Monocyte (primary cell): ENCODE data around the gene BMPR1B.

- PRO-cap, 2 experiments = no peak in any of the 2 experiments
Observed at GRCh38 chr4:89641035-89641632, 195.8 kb downstream of the SNCA start.

DNA sequence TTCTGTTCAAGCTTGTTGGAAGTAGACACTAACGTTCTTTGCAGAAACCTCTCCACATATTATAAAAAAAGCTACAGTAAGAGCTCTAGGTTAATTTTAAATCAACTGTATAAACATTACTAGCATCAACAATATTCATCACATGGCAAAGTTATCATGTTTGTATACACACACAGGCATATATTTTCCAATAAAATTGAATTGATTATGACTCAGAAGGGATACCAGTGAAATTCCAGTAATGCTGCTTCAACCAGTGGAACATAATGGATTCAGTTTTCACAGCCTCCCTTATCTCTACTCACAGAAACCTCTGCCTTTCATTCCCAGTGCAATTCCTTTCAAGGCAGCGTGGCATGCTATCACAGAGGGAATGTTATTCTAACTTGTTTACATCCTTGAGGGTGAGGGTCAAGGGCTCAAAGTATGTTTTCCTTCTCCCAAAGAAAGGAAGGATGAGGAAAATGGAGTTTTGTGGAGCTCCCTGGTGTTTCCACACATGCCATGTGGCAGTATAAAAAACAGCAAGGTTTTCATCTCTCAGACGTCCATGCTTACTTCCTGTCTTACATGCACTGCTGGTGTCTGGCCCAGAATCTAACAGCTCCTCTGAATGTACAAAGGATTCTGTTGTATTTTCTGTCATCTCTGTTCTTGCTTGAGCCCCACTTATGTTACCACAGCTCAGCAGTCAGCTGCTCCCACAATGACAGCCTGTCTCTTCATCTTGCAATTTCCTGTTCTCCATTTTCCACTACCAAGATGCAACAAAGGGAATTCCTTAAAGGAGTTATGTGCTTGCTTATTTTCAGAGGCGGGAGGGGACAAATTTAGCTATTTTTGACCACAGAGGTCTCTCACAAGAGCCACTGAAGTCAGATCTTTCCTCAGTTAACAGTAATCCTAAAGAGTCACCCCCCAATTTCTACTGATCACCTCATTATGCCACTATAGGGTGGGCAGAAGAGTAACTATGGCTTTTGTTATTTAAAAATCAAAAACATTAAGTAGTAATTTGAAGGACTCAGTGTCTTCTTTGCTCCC lies 128.0 kb downstream of the SNCA start:
- PRO-cap, 2 experiments = no peak in any of the 2 experiments

DNA sequence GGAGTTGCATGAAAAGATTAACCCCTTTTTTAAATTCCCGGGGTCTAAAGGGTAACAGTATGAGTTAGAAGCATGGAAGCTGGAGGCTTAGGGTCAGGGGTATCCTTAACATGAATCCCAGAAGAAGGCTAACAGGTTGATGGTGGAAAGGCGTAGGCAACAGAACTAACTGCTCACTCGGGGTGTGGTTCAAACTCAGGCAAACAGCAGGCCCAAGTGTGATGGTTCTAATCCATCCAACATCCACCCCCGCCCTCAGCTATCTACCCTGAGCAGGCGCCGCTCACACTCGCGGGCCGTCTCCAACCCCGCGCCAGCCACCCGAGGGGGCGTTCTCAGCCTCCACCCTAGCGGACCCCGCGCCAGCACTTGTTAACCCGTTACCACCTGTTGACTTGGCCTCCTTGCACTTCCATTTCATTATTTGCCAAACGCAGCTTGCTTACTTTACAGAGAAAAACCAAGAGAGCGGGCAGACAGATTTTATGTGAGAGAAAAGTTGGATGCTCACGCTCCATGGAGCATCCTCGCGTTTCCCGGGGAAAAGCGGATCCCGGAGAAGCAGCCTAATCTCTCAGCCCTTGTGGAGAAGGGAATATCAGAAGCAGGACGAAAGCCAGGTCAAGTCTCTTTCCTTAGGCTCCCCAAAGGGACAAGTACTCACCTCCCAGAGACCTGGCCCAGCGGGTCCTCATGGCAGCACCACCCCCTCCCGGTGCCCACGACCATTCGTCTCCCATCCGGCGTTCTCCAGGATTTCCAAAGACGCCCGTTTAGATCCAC lies 820 bp downstream of the SNCA start:
- PRO-cap, 2 experiments = no peak in any of the 2 experiments

- PRO-cap, 2 experiments = no peak in any of the 2 experiments
Observed at GRCh38 chr4:90129135-90129544, 1.9 kb downstream of the CCSER1 start.

- PRO-cap, 2 experiments = no peak in any of the 2 experiments
Observed at GRCh38 chr4:94227557-94228123, 20.0 kb downstream of the SMARCAD1 start.

GRCh38 chr4:94463333-94463994 lies 11.7 kb downstream of the PDLIM5 start:
- PRO-cap, 2 experiments = no peak in any of the 2 experiments

DNA sequence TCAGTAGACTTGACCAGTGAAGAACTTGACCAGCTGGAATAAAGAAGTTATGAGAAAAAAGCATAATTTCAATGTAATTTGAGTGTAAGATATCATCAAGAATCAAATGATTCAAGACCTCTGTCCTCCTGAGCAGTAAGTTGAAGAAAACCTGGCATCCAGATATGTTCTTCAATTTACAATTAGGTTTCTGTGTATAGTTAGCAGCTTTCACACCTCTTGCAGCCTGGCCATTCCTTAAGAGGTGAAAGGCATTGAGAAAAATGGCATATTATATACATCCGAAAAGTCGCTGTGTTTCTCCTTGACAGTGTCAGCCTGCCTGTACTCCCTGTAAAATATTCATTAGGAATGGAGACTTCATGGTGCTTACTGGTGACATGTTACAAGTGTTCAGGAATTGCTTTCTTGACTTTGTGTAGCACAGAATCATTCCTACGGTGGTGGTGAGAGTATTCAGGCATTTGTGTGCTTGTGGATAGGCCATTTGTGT lies 35.6 kb downstream of the PDLIM5 start:
- PRO-cap, 2 experiments = no peak in any of the 2 experiments

GRCh38 chr4:94548340-94549025 lies 96.7 kb downstream of the PDLIM5 start:
- PRO-cap, 2 experiments = no peak in any of the 2 experiments

- PRO-cap, 2 experiments = no peak in any of the 2 experiments
Observed at GRCh38 chr4:94558116-94558979, 106.6 kb downstream of the PDLIM5 start.

GRCh38 chr4:94757525-94758303 lies at the start of gene BMPR1B:
Gene BMPR1B, plus strand, starts transcription at chr4:94757955.
- PRO-cap, 2 experiments = no peak in any of the 2 experiments

DNA sequence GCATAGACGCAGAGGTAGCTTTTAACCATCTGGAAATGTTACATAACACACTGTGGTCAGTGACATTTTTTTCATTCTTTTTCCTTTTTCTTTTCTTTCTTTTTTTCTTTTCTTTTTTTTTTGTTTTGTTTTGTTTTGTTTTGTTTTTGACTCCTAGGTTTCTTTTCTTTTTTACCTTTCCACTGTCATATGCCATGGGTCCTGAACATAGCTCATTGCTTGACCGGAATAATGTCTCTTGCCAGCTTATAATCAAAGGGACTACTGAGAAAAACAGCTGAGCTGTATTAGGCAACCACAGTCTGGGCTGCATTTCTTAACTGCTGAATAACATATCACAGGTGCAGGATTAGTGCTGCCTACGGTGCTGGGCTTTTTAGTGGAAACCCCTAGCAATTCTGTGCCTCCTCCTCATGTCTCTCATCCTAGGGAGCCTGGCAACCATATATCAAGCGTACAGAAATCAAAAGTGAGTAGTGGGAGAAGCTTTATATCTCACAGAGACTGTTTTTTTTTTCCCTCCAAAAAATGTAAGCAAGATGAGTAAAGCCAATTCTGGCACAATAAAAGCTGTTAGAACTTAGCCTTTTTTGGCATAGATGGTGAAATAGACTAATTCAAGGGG lies 333.5 kb downstream of the BMPR1B start:
- PRO-cap, 2 experiments = no peak in any of the 2 experiments

DNA sequence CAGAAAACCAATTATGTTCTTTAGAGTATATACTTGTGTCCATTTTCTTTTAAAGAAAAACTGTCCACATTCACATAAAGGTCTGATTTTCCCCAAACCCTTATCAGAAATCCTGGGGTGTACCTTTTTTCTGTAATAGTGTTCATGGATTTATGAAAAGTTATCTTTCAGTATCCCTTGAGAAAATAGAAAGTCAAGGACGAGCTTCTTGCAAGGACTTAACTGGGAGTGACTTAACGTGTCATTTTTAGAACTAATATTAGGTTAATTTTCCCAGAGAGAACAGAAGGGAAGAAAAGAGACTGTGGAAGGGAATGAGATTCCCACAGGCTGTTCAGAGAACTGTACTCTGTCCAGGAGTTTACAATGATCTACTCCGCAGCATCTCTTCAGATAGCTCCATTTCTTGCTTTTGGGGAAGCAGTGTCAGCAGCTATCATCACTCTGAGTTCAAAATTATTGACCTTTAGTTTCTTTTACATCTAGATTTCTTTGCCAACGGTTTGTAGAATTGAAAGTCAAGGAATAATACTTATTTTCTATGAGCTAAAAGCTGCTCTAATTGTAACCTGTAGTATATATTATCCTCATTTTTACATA lies 5.1 kb downstream of the UNC5C start:
- PRO-cap, 2 experiments = no peak in any of the 2 experiments

DNA sequence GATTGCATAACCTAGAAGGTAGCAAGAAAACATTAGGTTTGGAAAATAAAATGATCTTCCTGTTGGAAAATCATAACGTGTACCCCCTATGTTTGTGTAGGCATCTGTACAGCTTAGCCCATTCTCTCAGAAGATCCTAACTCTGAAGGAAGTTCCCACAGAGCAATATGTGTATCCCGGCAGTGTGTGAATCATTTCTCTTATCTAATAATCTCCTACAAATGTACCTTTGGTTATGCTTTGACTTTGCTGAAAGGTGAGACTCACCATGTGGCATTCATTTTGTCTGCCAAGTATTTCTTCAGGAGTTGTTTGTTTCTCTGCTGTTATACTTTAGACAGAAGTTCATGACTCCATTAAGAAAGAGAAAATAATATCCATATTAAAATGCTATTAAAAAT lies 646.7 kb downstream of the STPG2 start:
- PRO-cap, 2 experiments = no peak in any of the 2 experiments

GRCh38 chr4:97866765-97867206 lies 276.5 kb downstream of the STPG2 start:
- PRO-cap, 2 experiments = no peak in any of the 2 experiments

DNA sequence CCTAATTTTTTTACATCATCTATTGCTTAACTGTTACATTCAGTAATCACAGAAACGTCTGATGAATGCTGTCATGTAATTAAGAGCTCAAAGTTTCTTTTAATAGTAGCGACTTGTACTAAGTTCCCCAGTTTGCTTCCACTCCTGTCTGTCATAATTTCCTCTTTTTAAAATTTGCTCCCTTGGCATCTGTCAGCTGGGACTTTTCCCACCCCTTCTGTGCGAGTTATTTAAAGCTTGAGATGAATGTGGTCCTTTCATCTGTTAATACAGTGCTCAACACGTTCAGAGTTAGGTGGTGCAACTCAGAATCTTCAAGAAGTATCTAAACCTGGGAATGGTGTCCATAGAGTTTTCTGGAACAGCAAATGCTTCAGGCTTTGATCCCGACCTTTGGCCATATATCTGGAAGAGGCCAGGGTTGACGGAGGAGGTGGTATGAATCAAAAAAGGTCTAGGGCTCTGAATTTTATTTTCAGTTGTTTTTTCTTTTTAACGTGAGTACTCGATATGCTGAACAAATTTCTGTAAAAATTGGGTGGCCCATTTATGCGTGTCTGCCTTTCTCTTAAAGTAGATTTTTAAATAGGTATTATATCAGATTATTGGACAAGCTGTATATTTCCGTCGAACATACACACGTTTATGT lies 1.4 kb downstream of the RAP1GDS1 start:
- PRO-cap, 2 experiments = peak in 2 of 2 experiments; most common plus-strand start position 130 of the sequence (in 2)

DNA sequence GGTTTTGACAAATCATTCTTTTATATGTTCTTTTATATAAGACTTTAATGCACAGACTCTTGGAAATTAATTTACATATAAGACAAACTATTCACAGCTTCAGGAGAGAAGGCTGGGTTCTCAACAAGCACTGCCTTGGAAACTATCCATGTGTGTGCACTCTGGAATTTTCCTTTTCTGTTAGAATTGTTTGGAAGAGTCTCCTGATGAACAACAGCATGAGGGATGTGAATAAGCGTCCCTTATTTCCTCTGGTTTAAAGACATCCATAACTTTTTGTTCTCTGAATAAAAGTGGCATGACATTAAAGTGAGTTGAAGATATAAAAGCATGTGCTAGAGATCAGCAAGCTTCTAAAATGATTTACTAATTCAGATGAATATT lies 135.4 kb downstream of the TSPAN5 start:
- PRO-cap, 2 experiments = no peak in any of the 2 experiments

GRCh38 chr4:98603944-98604313 lies 54.5 kb downstream of the TSPAN5 start:
- PRO-cap, 2 experiments = no peak in any of the 2 experiments

DNA sequence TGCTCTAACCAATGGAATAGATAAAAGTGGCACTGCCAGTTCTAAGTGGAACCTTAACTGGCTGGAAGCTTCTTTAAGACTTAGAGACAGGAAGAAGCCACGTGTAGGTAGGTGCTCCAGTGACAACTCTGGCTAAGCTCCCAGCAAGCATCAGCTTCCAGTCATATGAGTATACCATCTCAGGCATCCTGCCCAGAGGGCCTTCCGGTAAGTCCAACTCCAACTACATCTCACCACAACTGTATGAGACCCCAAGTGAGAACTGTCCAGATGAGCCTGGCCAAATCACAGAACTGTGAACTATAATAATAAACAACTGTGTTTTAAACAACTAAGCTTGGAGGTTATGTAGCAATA lies 4.5 kb downstream of the TSPAN5 start:
- PRO-cap, 2 experiments = no peak in any of the 2 experiments

GRCh38 chr4:98773903-98774291 lies 115.5 kb upstream of the TSPAN5 start:
- PRO-cap, 2 experiments = no peak in any of the 2 experiments

GRCh38 chr4:98839153-98839789 lies 89.7 kb downstream of the EIF4E start:
- PRO-cap, 2 experiments = no peak in any of the 2 experiments